Neuron (in vitro differentiated cells): Measurements from ENCODE around the genes LRRC8B and LRRC8C.

DNA sequence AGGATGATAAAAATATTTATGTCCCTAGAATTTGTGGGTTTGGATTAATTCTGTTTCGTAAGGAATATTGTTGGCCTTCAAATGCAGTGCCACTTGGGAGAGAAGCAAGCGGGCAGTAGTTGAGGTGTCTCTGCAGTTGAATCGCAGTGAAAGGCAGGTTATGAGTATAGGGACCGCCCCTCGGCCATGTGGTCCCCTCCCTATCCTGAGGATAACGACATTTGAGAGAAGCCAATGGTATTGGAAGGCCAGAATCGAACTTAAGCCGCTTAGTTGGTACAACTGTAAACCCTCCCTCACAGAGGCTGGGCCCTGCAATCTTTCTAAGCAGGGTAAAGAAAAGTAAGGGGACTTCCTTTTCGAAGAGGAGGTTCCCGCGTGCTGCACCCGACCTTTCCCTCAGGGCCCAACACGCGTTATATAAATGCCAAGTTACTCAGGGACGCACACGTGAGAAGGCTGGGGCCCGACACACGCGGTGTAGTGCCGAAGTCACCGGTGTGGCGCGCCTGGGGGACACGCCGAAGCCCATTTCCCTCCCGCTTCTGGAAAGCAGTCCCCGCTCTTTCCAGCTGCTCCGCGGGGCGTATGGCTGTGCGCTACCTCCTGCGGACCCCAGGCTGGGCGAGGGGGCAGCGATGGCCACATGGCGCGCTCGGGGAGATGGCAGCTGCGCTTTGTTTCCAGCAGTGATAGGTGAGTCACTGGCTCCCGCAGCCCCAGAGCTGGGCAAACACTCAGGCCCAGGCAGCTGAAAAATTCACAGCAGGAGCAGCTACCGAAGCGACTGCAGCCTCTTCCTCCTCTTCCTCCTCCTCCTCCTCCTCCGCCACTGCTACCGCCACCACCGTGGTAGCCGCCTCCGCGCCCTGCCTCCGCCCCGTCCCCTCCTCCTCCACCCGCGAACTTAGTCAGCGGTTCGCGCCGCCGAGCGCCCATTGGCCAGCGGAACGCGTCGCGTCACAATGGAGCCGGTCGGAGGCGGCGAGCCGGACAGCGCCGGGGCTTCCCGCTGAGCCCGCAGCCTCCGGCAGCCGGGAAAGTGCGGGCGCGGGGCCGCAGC is at the start of gene LRRC8B:
Gene LRRC8B, plus strand, starts transcription at position 938 of the 1,063 bp plus-strand sequence.
- PRO-cap = unidirectional peak, plus-strand start at position 86 of the sequence; bidirectional peak, plus-strand start at position 221 of the sequence, minus-strand start at position 132 of the sequence; bidirectional peak, plus-strand start at position 965 of the sequence, minus-strand start at position 889 of the sequence

GRCh38 chr1:89548141-89548822 is 23.7 kb downstream of the LRRC8B start:
- PRO-cap = no peak

GRCh38 chr1:89566449-89567419 is 42.1 kb downstream of the LRRC8B start:
- PRO-cap = no peak

- PRO-cap = no peak
Measured at GRCh38 chr1:89582568-89583164, 50.3 kb upstream of the LRRC8C start.

GRCh38 chr1:89609620-89610627 is 23.0 kb upstream of the LRRC8C start:
- PRO-cap = unidirectional peak, minus-strand start at chr1:89609907

GRCh38 chr1:89632841-89633869 is at the start of gene LRRC8C:
Gene LRRC8C, plus strand, starts transcription at chr1:89633120.
- PRO-cap = bidirectional peak, plus-strand start at chr1:89633157, minus-strand start at chr1:89632953; bidirectional peak, plus-strand start at chr1:89633300, minus-strand start at chr1:89633299; bidirectional peak, plus-strand start at chr1:89633478, minus-strand start at chr1:89633465

DNA sequence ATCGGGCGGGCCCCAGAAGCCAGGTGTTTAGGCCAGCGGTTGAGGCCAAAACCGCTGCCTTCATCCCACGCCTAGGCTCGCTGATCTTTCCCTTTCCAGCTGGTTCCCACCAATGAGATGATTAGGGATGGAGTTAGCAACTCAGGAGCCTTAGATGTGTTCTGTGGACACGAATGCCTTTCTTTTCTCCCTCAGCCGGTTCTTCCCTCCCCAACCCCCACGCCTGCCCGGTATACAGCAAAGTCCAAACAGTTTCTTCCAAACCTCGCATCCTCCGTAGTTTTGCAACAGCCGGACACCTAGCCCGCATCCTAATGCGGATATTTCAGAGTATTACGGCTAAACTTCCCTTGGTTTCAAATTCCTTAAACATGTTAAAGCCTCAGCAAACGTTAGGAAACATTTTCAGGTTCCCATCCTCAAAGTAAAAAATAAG is 968 bp downstream of the LRRC8C start:
- PRO-cap = no peak

DNA sequence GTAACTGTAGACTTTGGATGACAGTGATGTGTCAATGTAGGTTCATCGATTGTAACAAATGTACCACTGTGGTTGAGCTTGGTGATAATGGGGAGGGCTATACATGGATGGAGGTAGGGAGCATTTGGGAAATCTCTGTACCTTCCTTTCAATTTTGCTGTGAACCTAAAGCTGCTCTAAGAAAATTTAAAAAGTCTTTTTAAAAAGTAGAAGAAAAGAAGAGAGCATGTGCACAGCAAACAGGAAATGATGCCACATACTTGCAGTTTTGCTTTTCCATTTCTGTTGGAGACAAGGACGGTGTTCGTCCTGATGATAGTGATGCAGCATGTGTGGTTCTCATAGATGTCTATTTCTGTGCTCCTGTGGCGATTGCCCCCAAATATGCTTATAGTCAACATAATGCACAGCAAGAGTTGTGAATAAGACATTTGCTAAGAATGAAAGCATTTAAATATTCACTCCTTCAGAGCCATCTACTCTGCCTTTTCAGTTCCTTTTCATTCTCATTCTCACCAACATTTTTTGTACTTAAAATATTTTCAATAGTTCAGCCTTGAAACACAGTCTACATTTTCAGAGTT is 66.5 kb downstream of the LRRC8C start:
- PRO-cap = no peak

- PRO-cap = bidirectional peak, plus-strand start at chr1:89763513, minus-strand start at chr1:89763453
Measured at GRCh38 chr1:89763298-89763960, 57.4 kb upstream of the LRRC8D start.

DNA sequence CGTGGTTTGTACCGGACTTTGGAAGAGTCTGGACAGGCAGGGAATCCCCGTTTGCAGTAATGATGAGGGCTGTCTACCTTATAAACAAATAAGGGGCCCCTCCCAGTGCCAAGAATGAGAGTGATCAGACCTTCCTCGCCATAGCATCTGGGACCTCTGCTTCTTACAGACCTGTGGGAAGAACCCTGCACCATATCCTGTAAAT is 1.6 kb downstream of the LRRC8D start:
- PRO-cap = no peak

DNA sequence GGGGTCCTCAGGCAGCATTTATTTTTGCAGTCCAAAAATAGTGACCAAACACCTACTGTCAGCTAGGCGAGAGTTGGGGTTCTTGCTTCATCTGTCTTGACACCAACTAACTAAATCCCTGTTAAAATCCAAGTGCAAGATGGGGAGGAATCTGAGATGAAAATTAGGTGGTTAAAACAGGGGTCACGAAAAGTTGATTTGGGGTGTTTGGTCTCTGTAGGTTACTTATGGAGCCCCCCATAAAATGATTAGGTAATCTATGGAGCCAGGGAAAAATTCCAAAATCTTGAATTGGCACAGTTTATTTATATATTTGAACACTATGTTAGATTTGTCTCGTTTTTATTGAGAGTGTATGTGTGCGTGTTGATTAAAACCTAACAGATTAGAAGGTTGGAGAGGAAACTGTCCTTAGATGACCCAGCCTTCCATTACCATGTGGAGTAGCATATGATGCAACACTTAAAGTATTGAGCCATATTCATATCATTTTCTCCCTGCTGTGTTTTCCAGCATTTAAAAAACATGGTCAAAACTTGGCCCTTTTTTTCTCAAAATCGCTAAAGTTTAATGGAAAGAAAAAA is 2.0 kb downstream of the LRRC8D start:
- PRO-cap = no peak

DNA sequence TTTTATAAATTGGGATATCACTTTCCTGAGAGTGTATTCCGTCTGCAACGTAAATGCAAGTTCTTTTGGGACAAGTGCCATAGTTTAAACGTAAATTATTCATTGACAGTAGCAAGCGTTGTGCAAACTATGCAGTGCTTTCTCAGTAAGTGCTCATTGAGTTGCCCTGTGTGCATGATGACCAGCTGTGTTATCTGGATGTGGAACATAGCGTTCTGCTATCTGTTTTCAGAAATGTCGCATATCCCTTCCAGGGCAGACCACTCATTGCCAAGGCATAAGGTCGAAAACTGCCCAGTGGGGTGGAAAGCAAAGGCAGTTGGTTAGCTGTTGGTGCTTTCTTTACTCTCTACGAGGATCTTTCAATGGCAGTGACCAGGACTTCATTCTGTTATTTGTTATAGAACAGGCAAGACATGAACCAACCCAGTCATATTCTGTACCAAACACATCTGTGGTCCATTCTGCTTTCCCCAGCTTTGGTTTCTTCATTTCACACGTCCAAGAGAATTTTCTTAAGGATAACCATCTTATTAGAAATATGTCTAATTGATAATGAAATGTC is 51.3 kb downstream of the LRRC8D start:
- PRO-cap = no peak

DNA sequence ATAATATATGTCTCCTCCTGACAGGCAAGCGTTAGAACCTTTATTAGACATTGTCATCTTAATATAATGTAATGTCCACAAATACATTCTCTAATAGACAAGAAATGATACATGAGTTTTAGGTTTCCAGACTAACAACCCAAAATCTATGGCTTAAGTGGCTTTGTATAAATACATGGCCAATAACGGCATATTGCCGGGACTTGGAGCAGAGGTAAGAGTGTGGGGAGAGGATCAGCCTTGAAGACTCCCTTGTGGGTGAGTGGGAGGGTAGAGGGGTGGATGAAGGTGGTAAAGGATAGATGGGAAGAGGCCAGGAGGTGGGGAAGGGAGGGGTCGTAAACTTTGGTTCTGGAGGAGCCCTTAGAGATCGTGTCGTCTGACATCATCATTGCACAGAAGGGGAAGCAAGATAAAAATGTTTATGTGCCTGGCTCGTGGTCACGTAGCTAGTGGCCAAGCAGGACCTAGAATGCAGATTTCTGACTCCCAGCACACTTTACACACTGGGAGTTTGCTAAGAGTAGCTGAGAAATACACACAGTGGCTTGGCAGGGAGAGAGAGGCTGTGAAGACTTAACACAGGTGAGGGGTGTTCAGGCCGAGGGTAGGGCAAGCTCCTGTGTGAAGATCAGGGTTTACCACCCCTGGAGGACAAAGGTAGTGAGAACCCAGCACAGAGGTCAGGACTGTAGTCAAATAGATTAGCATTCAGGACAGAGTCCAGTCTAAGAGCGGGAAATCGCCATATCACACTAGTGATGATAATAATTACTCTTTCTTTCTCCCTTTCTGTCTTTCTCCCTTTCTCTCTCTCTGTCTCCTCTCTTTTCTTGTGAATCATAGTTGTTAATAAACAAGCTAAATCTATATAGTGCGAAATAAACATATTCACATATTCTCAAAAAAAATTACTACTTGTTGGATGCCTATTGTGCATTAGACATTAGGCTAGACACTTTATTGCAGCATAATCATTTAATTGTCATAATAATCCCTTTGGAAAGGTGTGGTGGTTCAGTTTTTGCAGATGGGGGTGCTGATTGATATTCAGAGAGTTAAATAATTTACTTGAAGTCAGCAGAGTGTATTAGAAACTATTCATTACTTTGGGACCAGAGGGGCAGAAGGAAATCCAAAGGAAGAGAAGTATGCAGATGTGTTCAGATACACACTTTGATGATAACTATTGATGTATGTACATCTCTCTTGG is 75.5 kb downstream of the LRRC8D start:
- PRO-cap = no peak

DNA sequence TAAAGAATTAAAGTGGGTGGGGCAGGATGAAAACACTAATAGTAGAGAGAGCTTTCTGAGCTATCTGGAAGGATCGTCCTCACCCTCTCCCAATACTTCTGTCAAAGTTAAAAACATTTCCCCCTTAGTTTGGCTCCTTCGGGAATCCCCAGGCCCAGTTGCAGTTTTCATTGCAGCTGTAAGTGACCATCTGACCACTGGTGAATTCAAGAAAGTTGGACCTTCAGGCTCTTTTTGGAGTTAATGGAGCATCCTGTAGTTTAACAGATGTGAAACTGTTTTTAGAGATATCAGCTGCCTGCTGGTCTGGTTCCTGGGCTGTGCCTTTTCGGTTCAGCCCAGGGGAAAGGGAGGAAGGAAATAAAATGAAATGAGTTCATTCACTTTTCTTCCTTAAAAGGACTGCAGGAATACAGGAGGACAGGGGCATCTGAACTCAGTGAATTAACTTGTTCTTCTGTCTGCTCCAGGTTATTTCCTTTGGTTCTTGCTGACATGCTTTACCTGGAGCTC is 83.3 kb downstream of the LRRC8D start:
- PRO-cap = no peak

DNA sequence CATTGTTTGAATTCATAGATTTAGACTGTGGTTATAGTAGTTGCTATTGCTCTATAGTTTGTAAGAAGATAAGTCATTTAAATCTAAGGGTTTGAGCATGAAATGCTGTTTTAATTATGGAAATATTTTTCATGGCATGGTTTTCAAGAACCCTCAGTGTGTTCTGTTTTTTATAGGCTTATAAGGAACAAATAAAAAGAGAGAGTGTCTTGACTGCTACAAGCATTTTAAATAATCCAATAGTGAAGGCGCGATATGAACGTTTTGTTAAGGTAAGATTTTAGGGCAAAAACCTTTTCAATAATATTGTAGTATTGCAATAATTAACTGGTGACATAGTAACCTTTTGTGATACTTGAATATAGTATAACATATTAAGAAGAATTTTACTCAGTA is 27.2 kb downstream of the ZNF326 start:
- PRO-cap = no peak

GRCh38 chr1:90938729-90939350 is 83.0 kb downstream of the ZNF644 start:
- PRO-cap = no peak

GRCh38 chr1:91571707-91572648 is 71.3 kb downstream of the CDC7 start:
- PRO-cap = no peak

DNA sequence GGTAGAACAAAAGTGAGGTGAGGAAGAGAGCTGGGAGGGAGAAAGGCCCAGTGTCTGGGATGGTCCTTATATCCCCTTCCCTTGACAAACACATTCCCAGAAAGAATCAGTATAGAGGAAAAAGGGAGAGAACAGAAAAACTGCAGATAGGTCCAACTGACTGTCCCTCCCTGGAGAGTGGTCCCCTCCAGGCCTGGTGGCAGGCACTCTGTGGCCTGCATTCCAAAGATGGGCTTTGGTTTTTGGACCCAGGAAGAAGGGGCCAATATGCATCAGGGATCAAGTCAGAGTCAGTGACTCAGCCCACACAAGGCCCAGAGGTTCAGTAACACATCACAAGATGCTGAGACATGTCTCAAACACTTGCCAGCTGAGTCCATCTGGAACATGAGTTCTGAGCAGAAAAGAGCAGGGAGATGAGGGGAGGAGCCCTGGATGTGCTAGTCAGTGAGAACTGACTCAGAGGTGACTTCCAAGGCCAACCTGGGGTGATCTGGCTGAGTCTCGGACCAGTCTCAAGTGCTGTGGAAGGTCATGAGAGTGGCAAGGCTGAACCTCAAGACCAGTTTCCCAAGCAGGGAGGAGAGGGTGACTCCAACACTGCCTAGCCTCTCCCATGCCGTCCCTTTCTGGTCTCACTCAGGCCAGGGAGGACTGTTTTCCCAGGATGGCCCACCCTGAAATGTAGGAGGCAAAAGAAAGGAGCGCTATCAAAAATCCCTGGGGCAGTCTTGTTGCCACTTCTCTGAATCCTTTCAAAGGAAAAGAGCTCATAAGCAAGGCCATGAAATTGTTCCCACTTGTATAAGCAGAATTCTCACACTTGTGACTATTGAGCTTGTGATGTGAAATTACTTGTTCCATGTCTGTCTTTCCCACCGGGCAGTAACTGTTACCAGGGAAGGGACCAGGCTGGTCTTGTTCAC is 150.2 kb downstream of the CDC7 start:
- PRO-cap = no peak

DNA sequence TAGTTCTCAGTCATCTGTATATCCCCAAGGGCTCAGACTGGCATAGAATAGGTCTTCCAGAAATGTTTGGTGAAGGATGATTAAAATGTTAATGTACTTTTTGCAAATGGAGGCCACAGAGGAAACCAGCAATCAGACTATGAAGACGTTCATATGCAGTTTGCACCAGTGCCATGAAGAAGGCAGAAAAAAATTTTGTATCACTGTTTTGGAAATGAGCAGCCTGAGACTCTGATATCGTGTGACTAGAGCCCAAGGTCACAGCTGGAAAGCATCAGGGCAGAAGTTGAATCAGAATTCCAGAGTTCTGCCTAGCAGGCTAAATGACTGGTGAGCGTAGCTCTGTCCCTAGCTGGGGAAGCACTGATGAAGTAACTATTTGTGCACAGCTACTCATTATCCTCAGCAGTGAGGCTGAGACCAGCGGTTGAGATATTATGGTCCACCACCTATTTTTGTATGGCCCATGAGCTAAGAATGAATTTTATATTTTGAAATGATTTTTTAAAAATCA is 186.4 kb downstream of the TGFBR3 start:
- PRO-cap = no peak

DNA sequence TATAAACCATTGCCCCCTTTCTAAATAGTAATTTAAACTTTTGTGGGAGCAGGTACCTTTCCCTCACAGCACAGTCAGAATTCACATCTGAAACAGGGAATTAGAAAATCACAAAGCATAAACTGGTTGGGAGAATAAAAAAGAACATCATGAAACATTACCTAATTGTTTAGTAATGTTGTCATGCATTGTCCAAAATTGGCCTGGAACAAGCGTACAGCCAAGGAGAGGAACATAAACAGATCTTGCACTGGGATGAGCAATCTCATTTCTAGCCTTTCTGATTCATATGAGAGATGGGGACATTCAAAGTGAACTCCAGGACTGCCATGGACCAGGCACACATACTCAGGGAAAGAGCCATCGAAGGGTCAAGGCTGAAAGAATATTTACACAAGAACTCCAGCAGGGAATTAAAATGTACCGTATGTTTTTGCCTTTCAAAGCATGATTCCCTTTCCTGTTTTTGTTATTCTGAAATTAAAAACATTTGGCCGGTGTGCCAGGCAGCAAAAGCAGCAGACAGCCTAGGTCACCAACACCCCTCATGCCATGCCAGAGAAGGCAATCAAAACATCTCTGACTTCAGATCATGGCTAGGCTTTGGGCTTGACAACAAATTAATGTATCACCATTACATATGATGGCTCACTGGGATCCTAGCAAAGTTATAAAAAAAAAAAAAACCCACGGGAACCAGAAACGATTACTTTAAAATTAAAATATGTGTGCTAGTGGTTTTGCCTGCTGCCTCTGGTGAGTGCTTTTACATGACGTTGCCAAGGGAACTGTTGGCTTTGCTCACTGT is 159.9 kb downstream of the TGFBR3 start:
- PRO-cap = no peak